Measurements from ENCODE around the genes VPS9D1 and ZNF276.

GRCh38 chr16:89285076-89285576 is 67.6 kb downstream of the ZNF778 start:
- RRBS: no CpG with 5 or more reads among the region's 29 CpGs

DNA sequence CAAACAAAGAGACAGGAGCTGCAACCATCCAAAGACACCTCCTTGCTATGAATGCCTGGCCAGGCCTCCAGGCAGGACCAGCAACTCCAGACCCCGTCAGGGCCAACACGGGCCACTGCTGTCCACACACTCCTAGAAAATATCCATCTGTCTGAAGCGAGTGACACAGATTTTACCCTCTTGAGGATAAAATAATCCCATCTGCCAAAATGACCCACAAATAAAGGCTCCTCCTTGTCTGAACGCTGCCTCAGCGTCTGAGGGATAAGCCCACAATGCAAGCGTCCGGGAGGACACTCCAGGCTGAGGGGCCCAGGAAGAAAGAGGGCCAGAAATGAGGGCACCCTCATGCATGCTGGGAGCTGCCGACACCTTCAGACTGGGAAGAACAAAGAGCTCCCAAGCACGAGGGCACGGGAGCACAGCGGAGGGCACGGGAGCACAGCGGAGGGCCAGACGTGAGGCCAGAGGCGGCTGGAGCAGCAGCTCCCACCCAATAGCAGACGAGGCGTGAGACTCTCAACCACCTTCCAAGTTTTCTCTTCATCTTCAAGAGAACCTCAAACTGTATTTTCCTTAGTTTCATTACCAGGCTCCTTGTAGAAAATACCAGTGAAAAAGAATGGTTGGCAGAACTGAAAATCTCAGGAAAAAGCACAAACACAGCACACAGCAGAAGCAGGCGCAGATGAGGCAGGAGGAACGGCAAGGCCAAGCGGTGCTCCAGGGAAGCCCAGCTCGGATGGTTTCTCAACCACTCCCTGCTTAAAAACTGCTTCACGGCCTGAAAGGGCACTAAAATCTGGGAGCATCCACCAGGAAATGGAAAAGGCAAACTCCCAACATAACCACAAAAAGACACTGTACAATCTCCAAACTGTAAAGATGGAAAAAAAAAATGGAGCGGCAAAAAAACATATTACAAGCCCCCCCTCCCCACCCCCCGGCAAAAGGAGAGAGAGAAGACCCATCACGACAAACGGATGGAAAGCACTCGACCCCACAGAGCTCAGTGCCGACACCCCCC is 127.1 kb downstream of the ZNF778 start:
- RRBS: 23% methylated on average over 4 of the region's 28 CpGs

GRCh38 chr16:89357998-89358947 is 132.1 kb downstream of the ANKRD11 start:
- RRBS: no CpG with 5 or more reads among the region's 21 CpGs

DNA sequence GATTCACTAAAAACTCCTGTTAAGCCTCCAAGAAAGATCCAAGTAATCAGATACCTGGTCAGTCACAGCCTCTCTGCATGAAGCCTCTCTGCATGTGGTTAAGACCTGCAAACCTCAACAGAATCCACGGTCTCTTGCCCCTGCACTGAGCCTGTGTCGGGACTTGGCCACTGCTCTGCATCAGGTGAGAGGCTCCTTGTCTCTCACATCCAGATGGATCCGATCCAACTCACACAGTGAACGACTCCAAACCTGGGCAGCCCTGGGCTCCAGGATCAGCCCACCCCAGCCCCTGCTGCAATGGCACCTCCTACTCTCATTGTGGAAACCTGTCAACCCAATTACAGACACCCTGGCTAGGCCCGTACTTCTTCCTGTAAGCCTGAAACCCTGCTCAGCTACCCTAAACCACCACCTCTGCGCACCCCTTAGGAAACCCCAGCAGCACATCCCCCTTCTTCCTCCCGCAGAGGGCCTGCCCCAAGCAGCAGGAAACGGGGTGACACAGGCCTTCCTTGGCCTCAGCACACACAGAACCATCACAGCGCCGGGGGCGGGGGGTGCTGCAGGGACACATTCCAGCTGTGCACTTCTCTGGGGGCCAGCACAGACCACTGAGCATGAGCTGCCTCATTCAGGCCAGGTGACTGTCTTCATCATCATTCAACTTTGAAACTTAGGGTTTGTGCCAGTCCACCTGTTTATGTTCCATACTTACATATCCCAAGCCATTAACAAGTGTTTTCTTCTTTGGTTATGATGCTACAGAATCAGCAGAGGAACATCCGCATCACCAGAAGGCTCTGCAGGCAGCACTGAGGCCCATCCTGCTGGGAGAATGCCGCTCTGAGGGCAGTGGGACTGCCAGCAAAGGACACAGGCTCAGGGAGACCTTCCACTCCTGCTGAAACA is 129.3 kb downstream of the ANKRD11 start:
- RRBS: no CpG with 5 or more reads among the region's 13 CpGs

DNA sequence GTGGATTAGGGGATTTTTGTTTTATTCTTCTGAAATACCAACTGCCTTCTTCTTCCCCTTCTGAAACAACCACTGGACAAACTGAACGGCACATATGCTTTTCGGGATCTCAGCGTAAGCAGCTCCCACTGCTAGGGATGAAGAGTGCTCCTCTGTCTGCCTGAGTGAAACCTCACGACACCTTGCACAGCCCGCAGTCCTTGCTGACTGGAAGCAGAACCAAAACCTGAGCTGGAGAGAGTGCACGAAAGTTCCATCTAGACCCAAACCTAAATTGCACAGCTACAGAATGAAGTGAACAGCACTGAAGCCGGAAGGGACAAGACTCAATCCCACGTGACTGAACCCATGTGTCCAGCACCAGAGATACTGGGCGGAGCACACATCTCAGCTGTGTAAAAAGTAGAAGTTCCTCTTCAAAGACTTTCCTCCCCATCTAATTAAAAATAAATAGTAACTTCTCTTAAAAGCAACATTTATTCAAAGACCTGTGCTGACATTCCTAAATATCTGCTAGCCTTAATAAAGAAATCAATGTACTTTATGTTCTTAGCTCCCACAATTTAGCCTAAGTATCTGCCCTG is 128.1 kb downstream of the ANKRD11 start:
- RRBS: no CpG with 5 or more reads among the region's 9 CpGs

- RRBS: 92% methylated on average over 3 of the region's 33 CpGs
Observed at GRCh38 chr16:89373199-89374060, 116.9 kb downstream of the ANKRD11 start.

DNA sequence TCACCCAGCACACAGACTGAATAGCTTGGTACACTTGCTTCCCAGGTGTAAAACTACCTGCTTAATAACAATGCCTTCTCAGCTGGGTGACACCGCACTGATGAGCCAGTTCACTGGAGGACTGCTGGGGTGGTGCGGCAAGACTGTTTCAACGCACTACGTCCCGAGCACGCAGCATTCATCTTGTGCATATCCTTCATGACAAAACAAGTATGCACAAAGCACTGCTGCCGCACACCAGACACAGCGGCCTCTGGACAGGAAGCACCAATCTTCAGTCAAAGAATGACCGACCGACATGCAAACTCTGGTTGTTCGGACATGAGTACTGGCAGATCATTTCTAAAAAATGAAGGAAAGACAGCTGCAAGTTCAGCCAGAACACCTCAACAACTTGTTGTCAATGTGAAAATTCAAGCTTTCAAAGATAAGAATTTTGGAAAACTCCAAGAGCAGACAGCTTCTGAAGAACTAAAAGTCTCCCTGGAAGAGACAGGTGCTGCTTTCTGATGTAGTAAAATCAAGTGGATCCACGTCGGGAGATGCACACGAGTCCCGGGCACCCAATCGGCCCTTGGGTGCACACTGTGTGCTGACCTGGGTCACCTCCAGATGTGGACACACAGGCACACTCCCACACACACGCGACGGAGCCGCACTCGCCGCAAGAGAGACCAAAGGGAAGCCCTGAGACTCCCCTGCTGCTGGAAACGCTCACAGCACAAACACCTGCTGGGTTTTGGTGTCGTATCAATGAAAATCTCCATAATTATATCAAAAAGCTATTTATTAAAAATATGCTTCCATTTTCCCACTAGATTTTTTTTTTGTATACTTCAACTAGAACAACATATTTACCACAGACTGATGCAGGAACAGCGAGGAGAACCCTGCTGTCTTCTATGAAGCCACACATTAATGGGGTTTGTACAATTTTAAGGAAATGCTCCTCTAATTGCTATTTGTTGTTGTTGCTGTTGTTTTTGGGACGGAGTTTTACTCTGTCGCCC is 94.3 kb downstream of the ANKRD11 start:
- RRBS: no CpG with 5 or more reads among the region's 27 CpGs

DNA sequence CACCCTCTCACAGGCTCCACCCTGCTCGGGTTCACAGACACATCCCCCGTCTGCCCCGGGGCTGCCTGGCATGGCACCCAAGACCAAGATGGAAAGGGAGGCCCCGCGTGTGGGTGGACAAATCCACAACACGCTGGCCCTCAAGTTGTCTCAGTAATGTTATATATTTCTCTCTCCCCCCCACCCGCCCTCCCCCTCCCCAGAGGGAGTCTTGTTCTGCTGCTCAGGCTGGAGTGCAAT is 89.5 kb downstream of the ANKRD11 start:
- RRBS: no CpG with 5 or more reads among the region's 7 CpGs

DNA sequence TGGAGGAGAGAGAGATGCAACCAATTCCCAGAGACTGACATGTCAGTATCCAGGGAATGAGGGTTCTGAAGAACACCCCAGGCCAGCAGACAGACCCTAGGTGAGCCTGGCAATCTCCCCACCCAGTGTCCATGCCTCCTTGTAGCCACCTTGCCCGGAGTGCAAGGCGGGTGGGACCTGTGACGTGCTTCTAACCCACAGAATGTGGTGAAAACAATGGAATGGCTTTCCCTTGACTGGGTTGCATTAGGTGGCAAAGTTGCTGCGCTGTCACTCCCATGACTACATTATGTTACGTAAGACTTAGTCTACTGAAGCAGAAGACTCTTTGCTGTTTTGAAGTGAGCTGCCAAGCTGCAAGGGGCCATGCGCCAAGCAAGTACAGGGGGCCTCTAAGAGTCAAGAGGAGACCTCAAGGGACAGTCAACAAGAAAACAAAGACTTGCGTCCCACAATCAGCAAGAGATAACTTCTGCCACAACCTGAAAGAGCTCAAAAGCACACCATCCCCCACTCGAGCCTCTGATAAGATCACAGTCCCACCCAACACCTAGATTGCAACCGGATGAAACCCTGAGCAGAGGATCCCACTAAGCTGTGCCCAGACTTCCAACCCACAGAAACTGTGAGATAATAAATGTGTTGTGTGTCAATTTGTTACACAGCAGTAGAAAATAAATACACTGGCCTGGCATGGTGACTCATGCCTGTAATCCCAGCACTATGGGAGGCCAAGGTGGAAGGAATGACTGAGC is 16.5 kb downstream of the ANKRD11 start:
- RRBS: no CpG with 5 or more reads among the region's 9 CpGs

DNA sequence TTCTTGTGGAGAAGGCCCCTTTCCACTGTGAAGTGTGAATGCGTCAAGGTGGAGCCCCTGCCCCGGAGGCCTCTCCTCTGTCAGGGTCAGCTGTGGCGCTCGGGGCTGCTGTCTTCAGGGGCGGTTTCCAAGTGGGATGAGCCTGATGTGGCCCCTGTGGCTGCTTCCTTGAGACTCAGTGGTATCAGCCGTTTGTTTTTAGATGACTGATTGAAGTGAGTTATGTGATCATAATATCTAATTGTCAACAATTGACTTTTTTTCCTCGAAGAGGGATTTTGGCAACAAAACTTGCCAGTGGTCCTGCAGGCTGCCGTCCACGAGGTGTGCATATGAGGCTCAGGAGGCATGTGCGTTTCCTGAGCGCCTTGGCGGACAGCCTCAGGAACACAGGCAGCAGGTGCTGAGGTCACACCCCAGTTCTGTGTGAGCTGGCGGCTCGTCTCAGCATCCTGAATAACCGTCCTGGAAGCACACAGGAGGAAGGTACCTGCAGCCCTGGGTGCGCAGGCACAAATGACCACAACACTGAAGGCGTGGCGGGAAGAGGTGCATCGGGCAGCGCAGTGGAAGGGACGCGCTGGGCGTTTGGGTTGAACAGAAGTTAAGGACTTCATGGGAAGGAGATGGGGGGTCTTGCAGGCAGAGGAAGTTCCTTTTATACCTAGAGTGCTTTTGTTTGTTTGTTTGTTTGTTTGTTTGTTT is 11.7 kb downstream of the SPG7 start:
- RRBS: 91% methylated on average over 2 of the region's 23 CpGs

DNA sequence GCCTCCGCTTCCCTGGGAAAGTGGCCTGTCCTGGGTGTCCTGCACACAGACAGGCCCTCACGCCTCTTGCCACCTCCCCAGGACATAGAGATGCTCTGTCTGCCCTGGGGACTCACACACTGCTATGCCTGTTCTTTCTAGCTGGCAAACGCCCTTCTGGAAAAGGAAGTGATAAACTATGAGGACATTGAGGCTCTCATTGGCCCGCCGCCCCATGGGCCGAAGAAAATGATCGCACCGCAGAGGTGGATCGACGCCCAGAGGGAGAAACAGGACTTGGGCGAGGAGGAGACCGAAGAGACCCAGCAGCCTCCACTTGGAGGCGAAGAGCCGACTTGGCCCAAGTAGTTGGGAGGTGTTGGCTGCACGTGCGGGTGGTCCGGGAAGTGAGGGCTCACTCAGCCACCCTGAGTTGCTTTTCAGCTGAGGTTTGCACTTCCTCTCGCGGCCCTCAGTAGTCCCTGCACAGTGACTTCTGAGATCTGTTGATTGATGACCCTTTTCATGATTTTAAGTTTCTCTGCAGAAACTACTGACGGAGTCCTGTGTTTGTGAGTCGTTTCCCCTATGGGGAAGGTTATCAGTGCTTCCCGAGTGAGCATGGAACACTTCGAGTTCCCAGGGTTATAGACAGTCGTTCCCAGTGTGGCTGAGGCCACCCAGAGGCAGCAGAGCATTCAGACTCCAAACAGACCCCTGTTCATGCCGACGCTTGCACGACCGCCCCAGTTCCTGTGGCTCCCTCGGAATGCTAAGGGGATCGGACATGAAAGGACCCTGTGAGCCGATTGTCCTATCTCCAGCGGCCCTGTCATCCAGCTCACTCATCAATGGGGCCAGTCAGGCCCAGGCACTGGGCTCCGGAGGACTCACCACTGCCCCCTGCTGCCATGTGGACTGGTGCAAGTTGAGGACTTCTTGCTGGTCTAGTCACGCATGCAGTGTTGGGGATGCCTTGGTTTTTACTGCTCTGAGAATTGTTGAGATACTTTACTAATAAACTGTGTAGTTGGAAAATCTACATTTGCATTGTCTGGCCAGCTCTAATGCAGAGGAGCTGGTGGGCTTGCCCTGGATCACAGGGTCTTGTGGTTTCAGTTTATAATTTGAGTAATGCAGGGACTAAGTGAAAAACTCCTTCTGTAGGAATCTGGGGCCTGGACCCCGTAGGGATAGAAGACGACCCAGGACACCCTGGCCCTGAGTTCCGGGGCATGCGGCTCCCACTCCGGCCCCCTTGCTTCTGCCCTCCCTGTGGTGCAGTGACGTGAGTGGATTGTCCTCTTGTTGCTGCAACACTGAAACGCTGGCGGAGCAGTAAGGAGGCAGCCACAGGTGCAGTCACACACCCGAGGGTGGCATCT is 3.3 kb upstream of the RPL13 start:
- RRBS: no CpG with 5 or more reads among the region's 43 CpGs

- RRBS: no CpG with 5 or more reads among the region's 17 CpGs
Observed at GRCh38 chr16:89593704-89594391, 18.3 kb downstream of the CPNE7 start.

GRCh38 chr16:89658580-89659048 is 978 bp downstream of the SPATA33 start:
- RRBS: no CpG with 5 or more reads among the region's 15 CpGs

DNA sequence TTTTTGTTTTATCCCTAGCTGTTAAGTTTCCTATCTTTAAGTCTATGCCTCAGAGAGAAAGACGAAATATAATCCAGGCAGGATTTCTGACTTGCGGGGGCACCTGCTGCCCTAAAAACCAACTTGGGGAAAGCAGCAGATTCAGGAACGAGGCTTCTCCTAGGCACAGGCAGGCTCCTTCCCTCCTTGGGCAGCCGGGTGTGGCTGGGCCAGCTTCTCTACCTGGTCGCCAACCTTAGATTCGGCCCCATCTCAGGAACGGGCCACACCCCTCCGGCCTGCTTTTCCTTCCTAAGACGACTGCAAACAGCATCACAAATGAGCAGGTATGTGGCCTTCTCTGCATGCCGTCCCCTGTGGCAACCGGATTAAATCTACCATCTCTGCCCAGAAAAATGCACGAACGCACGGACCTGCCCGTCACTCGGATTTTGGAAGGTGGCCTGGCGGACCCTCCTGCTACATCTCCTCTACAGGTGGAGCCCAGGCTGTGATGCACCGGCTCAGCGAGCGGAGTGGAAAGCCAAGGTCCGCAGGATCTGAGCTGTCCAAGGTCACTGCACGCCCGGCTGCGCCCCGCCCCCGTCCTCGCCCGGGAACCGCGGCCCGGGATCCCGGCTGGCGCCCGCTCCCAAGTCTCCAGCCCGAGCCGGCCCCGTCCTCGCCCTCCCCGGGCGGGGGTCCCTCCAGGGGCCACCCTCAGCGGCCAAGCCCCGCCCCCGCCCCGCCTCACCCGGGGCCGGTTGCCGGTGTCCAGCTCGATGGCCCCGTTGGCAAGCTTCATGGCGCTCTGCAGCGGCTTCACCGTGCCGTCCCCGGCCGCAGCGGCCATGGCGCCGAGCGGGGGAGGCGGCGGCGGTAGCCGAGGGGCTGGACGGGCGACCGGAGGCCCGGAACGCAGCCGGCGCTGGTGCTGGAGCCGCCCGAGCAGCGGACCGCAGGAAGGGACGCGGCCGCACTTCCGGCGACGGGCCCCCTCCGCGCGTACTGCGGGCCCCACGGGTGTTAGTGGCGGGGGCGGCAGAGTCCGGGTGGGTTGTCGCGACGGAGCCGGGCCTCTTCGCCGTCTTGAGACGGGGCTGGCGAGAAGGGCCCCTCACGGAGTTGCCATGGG is at the start of gene VPS9D1:
VPS9D1 (minus strand) TSS at position 869 of the 1,114 bp plus-strand sequence.
- RRBS: 2% methylated on average over 66 of the region's 97 CpGs

GRCh38 chr16:89721144-89721770 is at the start of gene ZNF276:
Gene ZNF276 (plus strand): TSS chr16:89721537.
- RRBS: 1% methylated on average over 40 of the region's 86 CpGs

- RRBS: 10% methylated on average over 1 of the region's 40 CpGs
Observed at GRCh38 chr16:89722949-89724074, 2.0 kb downstream of the ZNF276 start.

DNA sequence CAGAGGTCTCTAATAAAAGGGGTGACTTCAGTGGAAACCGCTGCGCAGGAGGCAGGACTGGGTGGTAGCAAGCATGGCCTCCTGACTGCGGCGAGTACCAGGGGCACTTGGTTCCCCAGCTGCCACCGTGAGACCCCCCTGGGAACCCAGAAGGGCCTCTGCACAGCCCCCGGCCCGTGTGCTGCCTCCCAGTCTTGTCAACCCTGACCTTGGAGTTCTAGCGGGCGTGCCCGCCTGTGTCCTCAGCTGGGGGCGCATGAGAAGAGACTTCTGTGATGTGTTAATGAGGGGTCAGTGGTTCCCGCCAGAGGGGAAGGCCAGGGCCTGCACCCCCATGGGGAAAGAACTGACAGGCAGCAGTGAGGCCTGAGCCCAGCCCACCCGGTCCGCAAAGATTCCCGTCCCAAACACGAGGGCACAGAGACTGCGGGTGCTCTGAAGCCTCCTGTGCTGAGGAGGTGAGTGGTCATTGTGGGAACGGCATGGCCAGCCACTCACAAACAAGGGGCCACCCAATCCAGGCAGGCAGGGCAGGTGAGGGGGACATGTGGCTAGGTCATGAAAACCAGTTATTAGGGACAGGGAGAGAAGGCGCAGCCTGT is 9.4 kb downstream of the ZNF276 start:
- RRBS: no CpG with 5 or more reads among the region's 19 CpGs

DNA sequence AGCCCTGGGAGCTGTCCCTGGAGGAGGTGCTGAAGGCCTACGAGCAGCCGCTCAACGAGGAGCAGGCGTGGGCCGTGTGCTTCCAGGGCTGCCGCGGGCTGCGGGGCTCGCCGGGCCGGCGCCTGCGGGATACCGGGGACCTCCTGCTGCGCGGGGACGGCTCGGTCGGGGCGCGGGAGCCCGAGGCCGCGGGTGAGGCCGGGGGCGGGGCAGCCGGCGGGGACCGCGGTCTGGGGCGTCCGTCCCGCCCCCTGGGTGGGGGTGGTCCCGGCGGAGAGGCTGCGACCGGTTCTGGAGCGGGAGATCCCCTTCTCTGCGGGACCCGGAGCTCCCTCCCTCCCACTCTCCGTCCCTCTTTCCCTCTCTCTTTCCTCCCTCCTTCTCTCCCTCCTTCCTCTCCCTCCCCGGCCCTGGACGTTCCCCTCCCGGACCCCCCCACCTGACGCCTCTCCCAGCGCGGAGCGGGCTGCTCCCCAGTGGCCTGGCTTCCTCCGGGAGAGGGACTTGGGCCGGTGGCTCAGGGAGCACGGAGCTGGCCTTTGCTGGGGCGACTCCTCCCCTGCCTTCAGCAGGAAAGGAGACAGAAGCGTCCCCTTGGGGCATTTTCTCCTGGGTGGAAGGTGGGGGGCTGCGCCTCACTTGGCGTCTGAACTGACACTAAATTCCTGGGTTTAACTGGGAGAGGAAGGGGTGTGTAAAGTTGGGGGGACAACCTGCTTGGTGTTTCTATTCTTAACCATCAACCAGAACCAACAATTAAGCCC is 510 bp downstream of the SPIRE2 start:
- RRBS: 3% methylated on average over 32 of the region's 55 CpGs

DNA sequence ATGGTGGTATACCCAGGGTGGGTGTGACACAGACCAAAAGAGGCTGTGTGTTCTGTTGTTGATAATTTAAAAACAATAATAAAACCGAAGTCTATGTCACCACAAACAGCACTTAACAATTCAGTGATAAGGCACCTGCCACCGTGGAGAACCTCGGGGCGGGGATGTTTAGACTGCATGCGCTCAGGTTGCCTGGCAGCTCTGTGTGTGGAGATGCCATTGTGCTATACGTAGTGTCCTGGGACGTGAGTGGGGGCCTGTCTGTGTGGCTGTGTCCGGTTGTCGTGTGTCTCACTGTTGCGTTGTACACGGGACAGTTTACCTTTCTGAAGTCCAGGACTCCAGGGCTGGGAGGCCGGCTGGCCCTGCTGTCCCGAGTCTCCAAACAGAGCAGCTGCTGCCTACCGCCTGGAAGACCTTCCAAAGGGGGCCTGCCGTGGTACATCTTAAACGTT is 18.8 kb downstream of the SPIRE2 start:
- RRBS: 2% methylated on average over 5 of the region's 16 CpGs

GRCh38 chr16:89892134-89892533 is 18.7 kb downstream of the TCF25 start:
- RRBS: no CpG with 5 or more reads among the region's 13 CpGs

Data from Ishikawa (cell line).